ENCODE data around the gene TNRC6B.

GRCh38 chr22:39454157-39454674 is 2.6 kb upstream of the MGAT3 start:
- PRO-cap, result no peak

GRCh38 chr22:39463889-39464356 is 7.1 kb downstream of the MGAT3 start:
- PRO-cap, result no peak

GRCh38 chr22:39502457-39503276 is 577 bp downstream of the MIEF1 start:
- PRO-cap, result unidirectional peak, minus-strand start at chr22:39503171

- PRO-cap, result no peak
These were observed 4.4 kb downstream of the ATF4 start for GRCh38 chr22:39524433-39525407.

- PRO-cap, result unidirectional peak, plus-strand start at chr22:39534686; bidirectional peak, plus-strand start at chr22:39535006, minus-strand start at chr22:39534921
These were observed 2.1 kb upstream of the RPS19BP1 start for GRCh38 chr22:39534350-39535322.

DNA sequence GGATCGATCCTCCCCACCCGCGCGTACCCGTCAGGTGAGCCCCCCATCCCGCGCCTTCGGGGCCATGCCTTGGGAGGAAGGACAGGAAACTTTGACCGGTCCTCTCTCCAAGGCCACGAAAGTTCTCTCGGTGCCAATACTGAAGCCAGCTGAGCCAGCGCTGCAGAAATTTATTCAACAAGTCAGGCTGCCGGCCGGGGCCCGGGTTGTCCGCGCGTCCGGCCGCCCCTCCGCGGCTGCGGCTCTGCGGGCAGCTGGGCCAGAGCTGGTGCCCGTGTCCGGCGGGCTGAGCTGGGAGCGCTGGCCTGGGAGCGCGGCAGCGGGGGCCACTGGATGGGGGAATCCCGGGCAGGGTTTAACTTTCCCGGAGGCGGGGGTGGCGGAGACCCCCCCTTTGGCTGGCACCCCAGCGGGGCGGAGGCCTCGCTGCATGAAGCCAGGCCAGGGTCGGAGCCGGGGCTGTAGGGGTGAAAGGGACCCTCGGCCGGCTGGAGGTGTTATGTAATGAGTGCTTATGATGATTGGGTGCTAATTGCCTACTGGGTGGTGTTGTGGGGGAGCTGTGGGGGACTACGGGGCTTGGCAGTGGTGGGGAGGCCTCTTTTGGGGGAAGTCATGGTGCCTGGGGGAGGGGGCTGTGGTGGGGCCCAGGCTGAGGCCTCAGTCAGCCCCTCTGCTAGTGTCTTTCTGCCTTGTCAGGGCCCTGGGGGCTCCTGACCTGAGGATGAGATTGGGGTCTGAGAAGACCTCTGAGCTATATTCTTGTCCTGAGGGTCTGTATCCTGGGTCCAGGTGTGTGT is 12.2 kb upstream of the CACNA1I start:
- PRO-cap, result no peak

DNA sequence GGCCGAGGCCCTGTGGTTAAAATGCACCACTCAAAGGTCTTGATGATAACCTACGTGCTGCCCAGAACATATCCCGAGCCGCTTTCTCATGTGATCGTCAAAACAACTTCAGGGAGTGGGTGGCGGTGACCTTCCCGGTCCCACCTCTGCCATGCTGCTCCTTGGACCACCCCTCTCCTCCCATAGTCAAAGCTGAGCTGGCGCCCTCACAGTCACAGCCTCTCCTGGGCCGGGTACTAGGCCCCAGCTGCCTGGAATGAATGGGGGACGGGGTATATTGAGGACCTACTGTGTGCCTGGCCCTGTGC is 1.0 kb downstream of the FAM83F start:
- PRO-cap, result no peak

DNA sequence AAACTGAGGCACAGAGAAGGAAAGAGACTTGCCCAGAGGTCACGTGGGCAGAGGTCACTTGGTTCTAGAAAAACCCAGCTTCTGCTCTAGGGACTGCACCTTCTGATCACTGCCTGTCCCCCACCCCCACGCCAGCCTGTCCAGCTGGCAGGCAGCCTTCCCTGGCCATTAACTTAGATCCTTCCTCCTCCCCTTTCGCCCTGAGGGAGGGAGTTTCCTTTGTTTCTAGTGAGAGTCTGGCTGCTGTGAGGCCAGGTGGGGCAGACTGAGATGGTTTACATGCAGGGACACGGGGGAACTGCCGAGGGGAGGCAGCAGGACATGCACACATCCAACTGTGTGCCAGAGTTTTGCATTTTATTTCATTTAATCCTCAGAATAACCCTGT is 3.2 kb downstream of the FAM83F start:
- PRO-cap, result bidirectional peak, plus-strand start at position 263 of the sequence, minus-strand start at position 104 of the sequence

- PRO-cap, result no peak
These were observed 61.4 kb upstream of the TNRC6B start for GRCh38 chr22:40116319-40116830.

GRCh38 chr22:40177504-40178164 is at the start of gene TNRC6B:
TNRC6B (plus strand) TSS chr22:40177925.
- PRO-cap, result bidirectional peak, plus-strand start at chr22:40177925, minus-strand start at chr22:40177795

GRCh38 chr22:40178165-40178963 is 639 bp downstream of the TNRC6B start:
- PRO-cap, result bidirectional peak, plus-strand start at chr22:40178540, minus-strand start at chr22:40178315; bidirectional peak, plus-strand start at chr22:40178824, minus-strand start at chr22:40178788

- PRO-cap, result no peak
These were observed 16.4 kb downstream of the TNRC6B start for GRCh38 chr22:40194167-40194541.

DNA sequence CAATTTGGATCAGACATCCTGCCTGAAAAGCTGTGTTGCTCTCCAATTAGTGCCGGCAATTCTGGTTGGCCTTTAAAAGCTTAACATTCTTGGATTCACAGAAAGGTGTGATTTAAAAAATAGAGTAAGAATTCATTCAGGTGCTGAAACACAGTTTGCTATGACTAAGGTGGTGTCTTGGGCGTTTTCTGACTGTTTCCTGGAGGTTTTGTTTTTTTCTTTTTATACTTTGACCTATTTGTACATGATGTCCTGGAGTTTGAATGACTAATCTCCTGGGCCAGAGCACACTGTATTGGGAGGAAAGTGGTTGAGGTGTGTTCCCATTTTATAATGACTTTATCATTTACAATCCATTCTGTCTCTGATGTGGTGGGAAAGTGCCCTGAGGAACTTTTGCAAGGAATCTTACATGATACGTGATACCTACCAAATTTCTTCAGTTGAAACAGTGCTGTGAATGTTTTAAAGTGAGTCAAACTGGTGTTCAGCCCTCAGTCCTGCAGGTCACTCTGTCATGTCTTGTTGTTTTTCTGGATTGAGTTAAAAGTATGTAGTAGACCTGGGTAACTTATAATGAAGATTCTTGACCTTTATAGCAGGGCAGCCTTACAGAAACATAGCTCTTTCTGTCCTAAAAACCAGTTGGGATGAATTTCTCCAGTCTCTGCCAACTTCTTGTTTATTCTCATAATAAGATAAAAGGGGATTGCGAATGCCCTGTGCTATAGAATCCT is 80.8 kb downstream of the TNRC6B start:
- PRO-cap, result no peak

GRCh38 chr22:40347059-40347413 is 736 bp downstream of the ADSL start:
- PRO-cap, result no peak

DNA sequence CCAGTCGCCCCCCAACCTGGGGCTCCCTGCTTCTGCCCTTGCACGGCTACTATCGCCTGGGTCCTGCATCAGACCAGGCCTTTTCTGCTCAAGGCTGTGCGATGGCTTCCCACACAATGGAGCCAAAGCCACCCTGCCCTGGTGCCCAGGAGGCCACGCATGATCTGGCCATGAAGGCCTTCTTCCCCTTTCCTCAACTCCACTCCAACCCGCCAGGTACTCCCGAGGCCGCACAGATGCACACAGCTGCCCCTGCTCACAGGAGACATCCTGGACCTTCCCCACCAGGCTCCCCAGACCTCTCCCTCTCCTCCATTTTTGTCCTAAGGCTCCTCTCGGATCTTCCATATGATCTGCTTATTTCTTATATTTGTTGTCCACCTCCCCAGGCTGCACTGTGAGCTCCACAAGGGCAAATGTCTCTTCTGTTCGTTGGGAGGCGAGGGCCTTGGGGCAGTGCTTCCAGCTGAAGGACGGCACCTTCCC is 46.0 kb downstream of the SGSM3 start:
- PRO-cap, result no peak

DNA sequence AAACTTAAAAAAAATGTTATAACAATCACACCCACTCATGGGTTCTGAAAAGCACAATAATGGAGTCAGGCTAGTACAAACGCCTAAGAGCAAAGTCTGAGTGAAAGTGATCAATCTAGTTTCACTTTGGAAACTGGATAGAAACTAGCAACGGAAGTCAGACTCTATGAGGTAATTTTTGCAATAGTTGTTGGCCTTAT is 117.0 kb downstream of the MRTFA start:
- PRO-cap, result no peak

- PRO-cap, result no peak
These were observed 104.0 kb downstream of the MRTFA start for GRCh38 chr22:40532562-40532939.

- PRO-cap, result no peak
These were observed 3.1 kb upstream of the MCHR1 start for GRCh38 chr22:40676163-40676578.

DNA sequence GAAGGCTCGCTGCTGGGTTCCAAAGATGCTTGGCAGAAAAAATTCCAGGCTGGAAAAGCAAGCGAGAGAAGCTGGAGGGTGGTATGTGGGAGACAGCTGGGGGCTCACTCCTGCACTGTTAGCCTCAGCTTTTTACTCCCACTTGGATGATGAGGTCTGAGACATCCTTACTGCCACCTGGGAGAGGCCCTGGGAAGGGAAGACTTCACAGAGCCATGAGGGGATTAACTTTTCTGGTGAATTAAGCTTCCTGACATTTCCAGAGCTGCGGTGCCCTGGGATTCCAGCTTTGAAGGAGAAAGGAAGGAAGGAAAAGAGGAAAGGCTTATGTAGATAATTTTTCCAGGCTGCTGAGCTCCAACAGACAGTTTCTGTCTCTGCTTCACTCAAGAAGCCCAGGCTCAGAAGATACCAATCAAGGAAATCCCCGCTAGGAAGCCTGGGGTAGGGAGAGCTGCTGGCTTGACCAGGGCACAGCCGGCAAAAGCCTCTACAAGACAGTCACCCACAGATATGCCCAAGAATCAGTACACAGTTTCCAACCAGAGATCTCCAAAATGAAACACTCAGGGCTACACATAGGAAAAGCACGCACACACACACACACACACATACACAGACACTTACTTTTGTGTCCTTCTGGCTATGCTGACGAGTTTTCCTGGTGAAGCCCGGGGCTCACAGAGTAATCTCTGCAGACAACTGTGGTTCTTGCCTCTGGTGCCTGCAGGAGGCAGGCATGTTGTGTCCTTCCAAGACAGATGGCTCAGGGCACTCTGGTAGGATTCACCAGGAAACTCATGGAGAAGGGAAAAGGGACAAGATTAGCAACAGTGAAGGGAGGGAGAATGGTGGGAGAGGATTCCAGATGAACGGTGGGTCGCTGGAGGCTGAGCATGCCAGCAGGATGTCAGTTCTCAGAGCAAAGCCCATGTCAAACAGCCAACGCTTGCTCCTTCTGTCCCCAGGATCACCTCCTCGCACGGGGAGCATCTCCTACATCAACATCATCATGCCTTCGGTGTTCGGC is 1.0 kb downstream of the MCHR1 start:
- PRO-cap, result no peak

GRCh38 chr22:40739850-40740452 is 60.7 kb downstream of the MCHR1 start:
- PRO-cap, result no peak